Keratinocyte (primary cell): Measurements from ENCODE around the gene PPARG.

DNA sequence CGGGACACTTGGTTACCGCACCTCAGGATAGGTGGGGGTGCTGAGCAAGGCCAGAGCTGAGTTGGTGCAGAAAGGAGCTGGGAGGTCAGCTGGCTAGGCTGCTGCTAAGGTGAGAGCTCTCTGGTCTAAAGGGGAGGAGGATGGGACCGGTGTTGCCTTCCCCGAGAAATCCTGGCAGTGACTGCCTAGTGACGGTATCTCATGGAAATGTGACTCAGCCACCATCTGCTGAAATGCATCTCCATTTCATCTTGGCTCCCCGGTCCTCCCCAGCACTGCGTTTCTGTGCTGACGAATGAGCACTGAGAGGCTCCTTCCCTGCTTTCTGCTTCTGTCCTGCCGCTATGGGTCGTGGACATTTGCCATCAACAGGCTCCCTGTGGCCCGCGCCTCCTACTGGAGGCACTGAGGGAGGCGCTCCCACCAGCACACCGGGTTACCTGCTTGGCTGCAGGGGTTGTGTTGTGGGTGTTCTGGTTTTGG is 13.5 kb upstream of the SEC13 start:
CAGE:
- cytosol, long polyA minus RNA = no peak
- cytosol, long polyA plus RNA = no peak
- long polyA plus RNA = no peak
- nucleus, long polyA minus RNA = no peak
- nucleus, long polyA plus RNA = no peak

DNA sequence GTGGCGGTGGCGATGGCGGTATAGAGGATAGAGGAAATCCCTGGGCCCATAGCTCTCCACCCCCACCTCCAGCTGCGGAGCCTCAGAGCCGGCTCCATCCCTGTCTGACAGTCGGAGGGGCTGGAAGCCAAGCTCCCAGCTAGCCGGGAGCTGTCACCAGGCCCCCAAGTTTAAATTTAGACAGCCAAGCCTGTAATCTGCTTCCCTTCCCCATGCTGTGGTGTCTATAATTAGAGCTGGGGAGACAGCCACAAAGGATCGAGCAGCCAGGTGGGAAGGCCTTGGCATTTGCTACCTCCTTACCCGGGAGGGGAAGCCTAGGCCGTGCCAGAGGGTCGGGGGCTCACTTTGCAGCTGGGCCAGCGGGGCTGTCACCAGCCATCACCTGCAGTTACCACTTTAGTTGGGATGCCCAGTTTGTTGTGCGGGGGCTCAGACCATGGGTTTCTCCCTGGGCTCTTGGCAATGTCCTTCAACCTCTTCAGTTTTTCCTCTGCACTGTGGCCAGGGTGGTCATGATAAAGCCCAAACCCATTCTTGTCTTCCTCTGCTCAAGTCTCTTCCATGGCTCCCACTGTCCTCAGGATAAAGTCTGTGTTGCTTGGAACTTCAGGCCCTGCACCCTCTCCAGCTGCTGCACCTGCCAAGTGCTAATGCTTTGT is 56.4 kb upstream of the SEC13 start:
CAGE:
- cytosol, long polyA minus RNA = no peak
- cytosol, long polyA plus RNA = no peak
- long polyA plus RNA = no peak
- nucleus, long polyA minus RNA = no peak
- nucleus, long polyA plus RNA = no peak

CAGE:
- cytosol, long polyA minus RNA = no peak
- cytosol, long polyA plus RNA = no peak
- long polyA plus RNA = no peak
- nucleus, long polyA minus RNA = no peak
- nucleus, long polyA plus RNA = no peak
Observed at GRCh38 chr3:10666476-10667246, 149.4 kb upstream of the SLC6A11 start.

DNA sequence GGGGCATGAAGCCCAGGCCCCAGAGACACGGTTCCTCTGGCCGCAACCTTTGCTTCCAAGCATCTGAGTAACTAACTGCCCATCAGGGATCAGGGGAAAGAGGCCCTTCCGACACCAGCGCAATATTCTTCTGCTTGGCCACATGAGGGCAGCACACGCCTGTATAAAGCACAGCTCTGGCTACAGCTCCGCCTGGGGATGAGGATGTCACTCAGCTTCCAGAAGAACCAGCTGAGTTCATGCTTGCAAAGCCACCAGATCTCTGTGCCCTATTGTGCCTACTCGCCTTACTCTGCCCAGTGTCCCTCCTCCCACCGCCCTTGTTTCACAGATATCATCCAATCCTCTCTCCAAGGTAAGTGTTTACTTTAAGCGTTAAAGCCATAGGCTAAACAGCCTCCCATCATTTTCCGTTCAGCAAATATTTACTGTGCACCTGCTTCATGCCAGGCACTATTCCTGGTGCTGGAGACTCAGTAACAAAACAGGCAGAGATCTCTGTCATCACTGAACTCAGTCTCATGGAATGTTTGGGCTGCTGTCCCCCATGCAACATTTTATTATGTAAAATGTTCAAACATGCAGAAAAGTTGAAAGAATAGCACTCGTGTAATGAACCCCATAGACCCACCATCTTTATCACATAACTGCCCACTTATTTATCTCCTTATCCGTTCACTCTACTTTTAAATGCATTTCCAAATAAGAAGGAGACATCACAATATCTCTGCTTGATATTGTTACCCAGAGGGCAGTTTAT is 57.2 kb upstream of the SLC6A11 start:
CAGE:
- cytosol, long polyA minus RNA = no peak
- cytosol, long polyA plus RNA = no peak
- long polyA plus RNA = no peak
- nucleus, long polyA minus RNA = no peak
- nucleus, long polyA plus RNA = no peak

DNA sequence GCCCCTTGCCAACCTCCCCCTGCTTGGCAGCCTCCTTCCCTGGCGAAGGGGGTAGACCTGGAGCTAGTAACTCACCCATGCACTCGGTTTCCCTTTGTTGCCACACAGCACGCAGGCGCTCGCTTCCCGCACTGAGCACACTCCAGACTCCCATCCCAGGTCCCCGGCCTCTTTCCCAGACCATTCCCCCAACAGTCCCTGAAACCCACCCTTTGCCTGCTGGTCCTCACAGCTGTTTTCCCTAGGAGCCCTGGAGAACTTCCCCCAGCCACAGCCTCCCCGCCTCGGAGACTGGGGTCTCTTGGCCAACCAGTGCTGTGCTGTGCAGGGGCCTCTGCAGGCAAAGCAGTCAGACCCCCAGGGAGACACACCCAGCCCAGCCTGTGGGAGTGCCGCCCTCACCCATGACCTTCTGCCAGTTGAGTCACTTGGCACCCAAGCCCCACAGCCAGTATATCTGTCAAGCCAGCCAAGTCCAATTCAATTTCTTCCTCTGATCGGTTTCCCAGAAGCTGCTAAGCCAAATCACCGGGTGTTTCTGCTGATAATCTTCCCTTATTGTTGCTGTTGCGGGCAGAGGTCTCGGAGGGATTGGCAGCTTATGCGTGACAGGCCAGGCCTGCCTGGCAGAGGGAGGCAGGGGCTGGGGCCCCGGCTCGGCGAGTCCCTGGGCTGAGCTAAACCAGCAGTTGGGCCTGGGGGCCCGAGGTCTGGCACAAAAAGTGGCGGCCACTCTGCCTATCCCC is 65.7 kb upstream of the SLC6A1 start:
CAGE:
- cytosol, long polyA minus RNA = no peak
- cytosol, long polyA plus RNA = no peak
- long polyA plus RNA = no peak
- nucleus, long polyA minus RNA = no peak
- nucleus, long polyA plus RNA = no peak

DNA sequence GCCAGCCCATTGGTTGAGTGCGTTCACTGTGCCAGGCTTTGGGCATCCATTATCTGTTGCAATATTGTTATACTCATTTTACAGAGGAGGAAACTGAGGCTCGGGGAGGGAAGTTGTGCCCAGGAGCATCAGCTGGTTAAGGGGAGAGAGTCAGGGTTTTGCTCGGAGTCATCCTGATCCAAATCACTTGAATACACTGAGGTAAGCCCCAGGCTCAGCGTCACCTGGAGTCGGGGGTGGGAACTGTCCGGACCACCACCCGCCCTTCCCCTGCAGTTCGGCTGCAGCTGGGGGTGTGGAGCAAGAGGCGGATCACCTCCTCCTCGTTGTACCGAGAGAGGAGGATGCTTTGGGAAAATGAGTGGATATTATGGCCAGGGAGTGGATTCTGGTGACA is 636 bp downstream of the HRH1 start:
CAGE:
- cytosol, long polyA minus RNA = no peak
- cytosol, long polyA plus RNA = no peak
- long polyA plus RNA = no peak
- nucleus, long polyA minus RNA = no peak
- nucleus, long polyA plus RNA = no peak

DNA sequence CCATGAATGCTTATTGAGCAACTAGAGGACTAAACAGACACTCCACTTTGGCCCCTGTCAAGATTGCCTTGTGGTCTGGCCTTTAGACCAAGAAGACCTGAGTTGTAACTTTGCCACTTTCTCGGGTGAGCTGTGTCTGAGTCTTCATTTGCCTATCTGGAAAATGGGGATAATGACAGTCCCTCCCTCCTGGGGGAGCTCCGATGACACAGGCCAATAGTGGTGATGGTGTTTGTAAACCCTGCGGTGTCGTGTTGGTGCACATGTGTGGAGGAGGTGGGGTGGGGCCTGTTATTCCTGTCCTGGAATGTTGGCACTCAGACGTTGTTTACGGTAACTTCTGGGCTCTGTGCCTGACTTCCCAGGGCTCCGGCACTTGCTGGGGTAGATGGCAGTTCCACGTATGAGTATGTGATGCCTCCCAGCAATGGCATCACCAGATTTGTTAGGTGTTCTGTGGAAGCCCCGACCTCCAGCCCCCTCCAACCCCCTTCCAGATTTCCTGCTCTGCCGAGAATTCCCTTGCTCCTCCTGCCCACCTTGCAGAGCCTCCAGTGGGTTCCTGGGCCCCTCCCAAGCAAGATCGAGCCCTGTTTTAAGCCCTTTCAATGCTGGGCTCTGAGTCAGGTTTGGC is 31.3 kb downstream of the HRH1 start:
CAGE:
- cytosol, long polyA minus RNA = no peak
- cytosol, long polyA plus RNA = no peak
- long polyA plus RNA = no peak
- nucleus, long polyA minus RNA = no peak
- nucleus, long polyA plus RNA = no peak

DNA sequence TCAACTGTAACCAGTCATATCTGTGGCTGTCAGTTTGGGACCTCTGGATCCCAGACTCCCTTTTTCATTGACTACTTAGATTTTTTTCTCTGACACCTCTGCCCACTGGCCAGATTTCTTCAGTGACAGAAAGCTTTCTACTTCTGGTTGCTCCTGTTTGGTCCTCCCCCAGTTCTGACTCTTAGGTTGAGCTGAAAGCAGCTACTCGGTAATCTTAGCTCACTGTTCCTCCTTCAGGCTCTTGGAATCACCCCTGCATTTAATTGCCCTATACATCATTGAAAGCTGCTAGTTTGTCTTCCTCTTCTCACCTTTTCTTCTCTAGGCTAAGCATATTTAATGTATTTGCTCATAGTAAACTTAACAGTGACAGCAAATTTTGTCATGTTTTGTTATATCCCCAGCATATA is 1.0 kb downstream of the ATG7 start:
CAGE:
- cytosol, long polyA minus RNA = no peak
- cytosol, long polyA plus RNA = no peak
- long polyA plus RNA = no peak
- nucleus, long polyA minus RNA = no peak
- nucleus, long polyA plus RNA = no peak

DNA sequence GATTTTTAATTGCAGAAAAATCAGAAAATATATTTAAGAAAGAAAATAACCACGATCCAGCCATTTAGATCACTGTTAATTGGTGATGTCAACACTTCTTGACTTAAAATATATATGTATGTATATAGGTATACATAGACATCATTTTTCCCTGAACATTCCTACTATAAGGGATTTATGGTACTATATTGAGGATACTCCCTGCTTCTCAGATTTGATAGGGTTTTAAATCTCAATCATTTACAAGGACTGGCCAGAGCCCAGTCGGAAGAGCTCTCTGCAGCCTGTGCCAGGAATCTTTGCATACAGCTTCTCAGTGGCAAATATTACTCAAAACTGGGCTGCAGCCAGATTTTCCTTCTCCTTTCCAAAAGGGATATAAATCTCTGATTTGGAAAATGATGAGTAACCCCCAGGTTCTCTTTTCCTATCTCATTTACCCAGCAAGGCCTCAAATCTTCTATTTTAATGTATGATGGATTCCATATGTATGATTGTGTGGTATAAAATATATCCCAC is 114.1 kb downstream of the ATG7 start:
CAGE:
- cytosol, long polyA minus RNA = no peak
- cytosol, long polyA plus RNA = no peak
- long polyA plus RNA = no peak
- nucleus, long polyA minus RNA = no peak
- nucleus, long polyA plus RNA = no peak

DNA sequence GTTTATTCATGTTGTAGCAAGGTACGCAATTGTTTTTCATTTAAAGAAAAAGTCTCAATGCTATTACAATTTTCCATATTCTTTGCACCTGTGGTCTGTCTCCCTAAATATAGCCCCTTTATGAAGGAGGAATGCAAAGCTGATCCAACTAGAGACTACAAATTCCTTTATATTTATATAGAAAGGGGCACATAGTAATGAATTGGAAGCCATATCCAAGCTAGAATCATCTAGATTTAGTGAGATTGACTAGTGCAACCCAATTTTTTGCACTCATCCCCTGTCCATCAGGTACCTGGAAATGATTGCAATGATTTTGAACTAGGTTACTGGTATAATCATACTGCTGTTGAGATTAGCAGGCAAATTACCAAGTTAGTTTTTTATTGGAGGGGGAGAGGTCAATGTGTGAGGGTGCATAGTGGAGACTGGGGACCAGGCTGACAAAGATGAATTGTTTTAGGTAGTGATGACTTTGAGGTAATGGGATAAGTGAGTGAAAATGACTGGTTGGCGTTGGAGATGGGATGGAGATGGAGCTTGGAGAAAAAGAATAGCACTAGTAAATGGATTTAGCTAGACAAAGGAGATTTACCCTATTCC is 159.6 kb downstream of the ATG7 start:
CAGE:
- cytosol, long polyA minus RNA = no peak
- cytosol, long polyA plus RNA = no peak
- long polyA plus RNA = no peak
- nucleus, long polyA minus RNA = no peak
- nucleus, long polyA plus RNA = no peak

CAGE:
- cytosol, long polyA minus RNA = no peak
- cytosol, long polyA plus RNA = no peak
- long polyA plus RNA = no peak
- nucleus, long polyA minus RNA = no peak
- nucleus, long polyA plus RNA = no peak
Observed at GRCh38 chr3:11550967-11551622, 92.6 kb downstream of the VGLL4 start.

DNA sequence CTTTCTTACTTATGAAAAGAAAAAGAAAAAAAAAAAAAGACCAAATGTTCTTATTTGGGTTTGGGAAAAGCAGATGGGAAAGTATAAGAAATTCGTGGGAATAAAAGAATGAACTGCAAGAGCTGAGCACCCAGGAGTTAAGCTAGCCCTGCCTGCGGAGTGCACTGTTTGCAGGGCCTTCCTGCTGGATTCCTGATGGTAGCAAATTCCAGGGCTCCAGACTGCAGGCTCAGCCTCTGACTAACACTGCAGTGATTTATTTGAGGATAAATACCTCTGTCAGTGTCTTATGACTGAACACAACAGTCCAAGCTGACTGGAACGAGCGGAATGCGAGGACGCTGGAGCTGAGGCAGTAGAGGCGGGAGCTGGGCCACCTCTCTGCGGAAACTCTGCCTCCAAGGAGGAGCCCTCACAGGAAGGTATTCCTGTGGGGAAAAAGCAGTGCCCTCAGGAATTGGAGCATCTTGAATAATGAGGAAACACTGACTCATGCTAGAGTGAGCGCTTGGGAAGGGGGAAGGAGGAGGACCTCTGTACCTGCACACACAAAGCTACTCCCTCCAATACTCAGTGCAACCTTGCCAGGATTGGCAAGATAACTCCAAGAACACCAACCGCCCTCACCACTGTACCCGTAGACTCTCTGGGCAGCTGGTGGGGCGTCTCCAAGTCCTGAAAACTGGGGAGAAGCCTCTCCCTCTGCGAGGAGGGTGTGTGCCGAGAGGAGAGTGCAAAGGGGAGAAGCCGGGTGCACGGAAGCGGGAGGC is 43.2 kb downstream of the VGLL4 start:
CAGE:
- cytosol, long polyA minus RNA = no peak
- cytosol, long polyA plus RNA = no peak
- long polyA plus RNA = no peak
- nucleus, long polyA minus RNA = start-site peak on the minus strand centred at position 106 of the sequence, 121 bp wide, 30 reads
- nucleus, long polyA plus RNA = no peak

CAGE:
- cytosol, long polyA minus RNA = no peak
- cytosol, long polyA plus RNA = no peak
- long polyA plus RNA = no peak
- nucleus, long polyA minus RNA = no peak
- nucleus, long polyA plus RNA = no peak
Observed at GRCh38 chr3:11610795-11611679, 32.7 kb downstream of the VGLL4 start.

GRCh38 chr3:11612383-11613078 is 31.2 kb downstream of the VGLL4 start:
CAGE:
- cytosol, long polyA minus RNA = no peak
- cytosol, long polyA plus RNA = no peak
- long polyA plus RNA = no peak
- nucleus, long polyA minus RNA = no peak
- nucleus, long polyA plus RNA = no peak

GRCh38 chr3:11626047-11626589 is 17.6 kb downstream of the VGLL4 start:
CAGE:
- cytosol, long polyA minus RNA = no peak
- cytosol, long polyA plus RNA = no peak
- long polyA plus RNA = no peak
- nucleus, long polyA minus RNA = no peak
- nucleus, long polyA plus RNA = no peak

GRCh38 chr3:11720072-11721055 is 76.6 kb upstream of the VGLL4 start:
CAGE:
- cytosol, long polyA minus RNA = start-site peak on the minus strand at chr3:11720497-11720539, 15 reads; start-site peak on the minus strand at chr3:11720695-11720746, 32 reads
- cytosol, long polyA plus RNA = no peak
- long polyA plus RNA = start-site peak on the minus strand at chr3:11720495-11720569, 124 and 134 reads in 2 replicates
- nucleus, long polyA minus RNA = start-site peak on the minus strand at chr3:11720494-11720591, 28 reads; start-site peak on the minus strand at chr3:11720698-11720750, 42 reads
- nucleus, long polyA plus RNA = no peak

CAGE:
- cytosol, long polyA minus RNA = no peak
- cytosol, long polyA plus RNA = no peak
- long polyA plus RNA = no peak
- nucleus, long polyA minus RNA = no peak
- nucleus, long polyA plus RNA = no peak
Observed at GRCh38 chr3:12004694-12005085, 502 bp downstream of the SYN2 start.

GRCh38 chr3:12288450-12289463 is at the start of gene PPARG:
PPARG (plus strand) TSS chr3:12289070.
CAGE:
- cytosol, long polyA minus RNA = no peak
- cytosol, long polyA plus RNA = no peak
- long polyA plus RNA = no peak
- nucleus, long polyA minus RNA = no peak
- nucleus, long polyA plus RNA = no peak

DNA sequence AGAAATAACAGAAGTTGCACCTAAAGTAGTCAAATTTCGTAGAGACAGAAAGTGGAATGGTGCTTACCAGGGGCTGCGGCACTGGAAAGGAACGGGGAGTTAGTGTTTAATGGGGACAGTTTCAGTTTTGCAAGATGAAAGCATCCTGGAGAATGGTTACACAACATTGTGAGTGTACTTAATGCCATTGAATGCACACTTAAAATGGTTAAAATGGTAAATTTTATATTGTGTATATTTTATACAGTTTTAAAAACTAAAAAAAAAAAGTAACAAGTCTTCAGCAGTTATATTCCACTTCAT is 27.4 kb downstream of the PPARG start:
CAGE:
- cytosol, long polyA minus RNA = no peak
- cytosol, long polyA plus RNA = no peak
- long polyA plus RNA = no peak
- nucleus, long polyA minus RNA = no peak
- nucleus, long polyA plus RNA = no peak

DNA sequence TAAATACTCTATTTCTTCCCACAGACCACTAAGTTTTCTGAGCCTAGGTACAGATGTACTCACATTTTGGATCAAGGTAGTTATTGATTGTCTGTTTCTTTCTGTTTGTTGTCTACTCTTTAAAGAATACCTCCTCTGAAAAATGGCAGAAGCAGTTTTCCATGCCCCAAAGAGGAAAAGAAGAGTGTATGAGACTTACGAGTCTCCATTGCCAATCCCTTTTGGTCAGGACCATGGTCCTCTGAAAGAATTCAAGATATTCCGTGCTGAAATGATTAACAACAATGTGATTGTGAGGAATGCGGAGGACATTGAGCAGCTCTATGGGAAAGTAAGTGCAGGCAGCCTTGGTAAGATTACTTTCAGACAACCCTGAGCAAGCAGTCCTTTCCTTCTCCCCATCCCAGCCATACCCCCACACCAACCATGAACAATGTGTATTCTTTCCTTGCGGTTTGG is 5.4 kb downstream of the TSEN2 start:
CAGE:
- cytosol, long polyA minus RNA = no peak
- cytosol, long polyA plus RNA = no peak
- long polyA plus RNA = no peak
- nucleus, long polyA minus RNA = no peak
- nucleus, long polyA plus RNA = no peak